ENCODE measurements around a stretch of chr19.

DNA sequence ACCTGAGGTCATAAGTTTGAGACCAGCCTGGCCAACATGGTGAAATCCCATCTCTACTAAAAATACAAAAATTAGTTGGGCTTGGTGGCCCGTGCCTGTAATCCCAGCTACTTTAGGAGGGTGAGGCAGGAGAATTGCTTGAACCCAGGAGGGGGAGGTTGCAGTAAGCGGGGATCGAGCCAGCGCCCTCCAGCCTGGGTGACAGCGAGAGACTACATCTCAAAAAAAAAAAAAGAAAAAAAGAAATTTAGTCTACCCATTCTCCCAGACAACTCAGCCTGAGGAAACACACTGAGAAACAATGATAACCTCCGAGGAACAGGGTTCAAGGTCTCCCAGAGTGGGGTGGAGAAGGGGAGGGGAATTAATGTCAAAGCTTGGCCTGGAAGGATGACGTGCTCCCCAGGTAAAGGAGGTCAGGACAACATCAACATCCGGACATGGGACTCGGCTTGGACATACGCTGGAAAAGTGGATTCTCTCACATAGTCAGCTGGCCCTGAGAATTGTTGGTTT lies 1.4 kb upstream of the VASP start:
- PRO-cap = no peak

DNA sequence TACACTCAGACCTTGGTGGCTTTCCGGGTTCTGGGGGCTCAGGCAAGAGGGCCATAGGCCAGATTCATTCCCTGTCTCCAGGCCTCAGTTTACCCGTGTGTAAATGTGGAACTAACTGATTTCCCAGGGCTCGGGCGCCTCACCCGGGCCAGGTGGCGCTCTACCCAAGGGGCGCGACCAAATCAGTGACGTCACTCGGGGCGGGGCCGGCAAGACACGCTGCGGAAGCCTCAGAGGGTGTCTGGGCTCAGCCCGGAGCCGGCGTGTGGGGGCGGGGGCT lies 953 bp upstream of the VASP start:
- PRO-cap = bidirectional peak, plus-strand start at position 233 of the sequence, minus-strand start at position 141 of the sequence

- PRO-cap = no peak
Measured at GRCh38 chr19:45521116-45521589, 13.9 kb downstream of the VASP start.

GRCh38 chr19:45522342-45523099 lies 15.2 kb downstream of the VASP start:
- PRO-cap = no peak

- PRO-cap = no peak
Measured at GRCh38 chr19:45597795-45598173, 4.2 kb downstream of the GPR4 start.

DNA sequence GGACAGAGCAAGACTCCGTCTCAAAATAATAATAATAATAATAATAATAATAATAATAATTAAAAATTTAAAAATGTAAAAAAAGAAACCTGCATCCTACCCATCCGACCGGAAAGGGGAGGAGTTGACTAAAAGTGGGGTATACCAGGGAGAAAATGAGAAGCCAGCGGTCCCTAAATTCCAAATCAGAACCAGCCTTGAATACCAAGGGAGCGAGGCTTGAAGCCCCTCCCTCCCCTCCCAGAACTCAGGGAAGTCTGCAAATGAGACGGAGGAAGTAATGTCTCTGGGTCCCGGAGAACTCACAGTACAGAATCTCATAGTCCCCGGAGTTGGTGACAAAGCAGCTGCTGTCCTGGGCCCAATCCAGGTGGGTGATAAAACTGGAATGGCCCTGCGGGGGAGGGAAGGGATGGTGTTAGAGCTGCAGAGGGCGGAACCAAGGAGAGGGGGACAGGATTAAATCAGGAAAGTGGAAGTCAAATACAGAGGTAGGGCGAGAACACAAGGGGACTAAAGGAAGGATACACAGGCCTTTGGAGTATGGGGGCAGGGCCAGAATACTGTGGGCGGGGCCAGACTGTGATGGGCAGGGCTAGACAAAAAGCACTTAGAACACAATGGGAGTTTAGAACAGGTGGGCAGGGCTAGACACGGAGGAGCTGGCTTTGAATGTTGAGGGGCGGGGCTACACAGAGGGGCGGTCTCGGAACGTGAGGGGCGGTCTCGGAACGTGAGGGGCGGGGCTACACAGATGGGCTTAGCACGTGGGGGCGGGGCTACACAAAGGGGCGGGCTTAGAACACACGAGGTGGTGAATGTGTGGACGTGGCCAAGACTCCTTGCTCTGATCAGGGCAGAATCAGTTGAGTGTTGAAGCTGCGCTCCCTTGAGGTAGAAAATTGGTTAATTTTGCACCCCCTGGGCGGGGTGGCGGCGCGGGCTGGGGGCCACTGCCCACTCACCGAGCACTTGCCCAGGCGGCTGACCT lies 13.8 kb upstream of the GPR4 start:
- PRO-cap = bidirectional peak, plus-strand start at position 814 of the sequence, minus-strand start at position 515 of the sequence

DNA sequence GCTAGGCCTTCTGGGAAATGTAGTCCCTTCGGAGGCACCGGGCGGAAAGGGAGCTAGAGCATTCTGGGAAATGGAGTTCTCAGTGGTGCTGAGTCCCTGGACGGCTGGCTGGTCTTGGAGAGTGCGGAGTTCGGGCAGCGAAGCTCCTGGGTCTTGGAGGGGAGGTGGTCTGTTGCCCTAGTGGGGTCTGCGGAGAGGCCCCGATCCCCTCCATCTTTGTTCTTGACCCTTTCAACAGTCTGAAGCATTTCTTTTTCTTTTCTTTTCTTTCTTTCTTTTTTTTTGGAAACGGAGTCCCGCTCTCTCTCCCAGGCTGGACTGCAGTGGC lies 321 bp upstream of the SYMPK start:
- PRO-cap = bidirectional peak, plus-strand start at position 82 of the sequence, minus-strand start outside the sequence

GRCh38 chr19:45876077-45877226 lies 9.5 kb downstream of the IRF2BP1 start:
- PRO-cap = no peak

GRCh38 chr19:46068316-46069174 lies 27.7 kb upstream of the IGFL4 start:
- PRO-cap = no peak

DNA sequence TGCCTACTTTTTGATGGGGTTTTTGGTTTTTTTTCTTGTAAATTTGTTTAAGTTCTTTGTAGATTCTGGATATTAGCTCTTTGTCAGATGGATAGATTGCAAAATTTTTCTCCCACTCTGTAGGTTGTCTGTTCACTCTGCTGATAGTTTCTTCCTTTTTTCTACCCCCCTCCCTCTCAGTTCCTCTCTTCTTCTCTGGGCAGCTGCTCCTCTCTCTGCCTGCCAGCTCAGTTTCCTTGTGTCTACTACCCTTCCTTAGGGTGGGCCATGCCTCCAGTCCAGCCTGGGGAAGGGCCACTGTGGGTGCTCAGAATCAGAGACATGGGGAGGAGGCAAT lies 37.0 kb downstream of the IGFL2 start:
- PRO-cap = no peak

DNA sequence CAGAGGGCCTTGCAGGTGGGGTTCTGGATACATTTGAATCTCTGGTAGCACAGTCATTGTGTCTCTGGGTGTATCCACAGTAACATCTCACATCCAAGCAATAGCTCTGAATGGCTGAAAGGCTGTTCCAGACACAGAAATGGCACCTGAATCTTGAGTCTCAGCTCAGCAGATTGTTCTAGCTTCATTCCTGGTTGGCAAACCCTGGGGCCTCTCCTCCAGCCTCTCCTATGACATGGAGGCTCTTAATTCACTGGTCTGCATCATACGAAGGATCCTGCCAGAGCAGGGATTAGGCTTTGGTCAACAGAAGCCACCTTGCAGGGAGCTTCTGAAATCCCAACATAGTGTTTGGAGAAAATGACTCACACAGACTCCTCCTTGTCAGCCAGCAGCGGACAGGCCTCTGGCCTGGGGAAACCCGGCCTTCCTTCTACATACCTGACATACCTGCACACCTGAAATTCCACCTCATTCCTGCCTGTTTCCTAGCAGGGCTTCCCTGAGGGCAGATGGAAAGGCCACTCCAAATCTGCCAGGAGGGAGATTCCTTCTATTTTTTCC lies 18.5 kb upstream of the IGFL1 start:
- PRO-cap = no peak

GRCh38 chr19:46298682-46299555 lies 2.1 kb downstream of the HIF3A start:
- PRO-cap = bidirectional peak, plus-strand start at chr19:46299412, minus-strand start at chr19:46298974

GRCh38 chr19:46403618-46404460 lies 9.5 kb downstream of the CCDC8 start:
- PRO-cap = bidirectional peak, plus-strand start at chr19:46404322, minus-strand start at chr19:46404238

DNA sequence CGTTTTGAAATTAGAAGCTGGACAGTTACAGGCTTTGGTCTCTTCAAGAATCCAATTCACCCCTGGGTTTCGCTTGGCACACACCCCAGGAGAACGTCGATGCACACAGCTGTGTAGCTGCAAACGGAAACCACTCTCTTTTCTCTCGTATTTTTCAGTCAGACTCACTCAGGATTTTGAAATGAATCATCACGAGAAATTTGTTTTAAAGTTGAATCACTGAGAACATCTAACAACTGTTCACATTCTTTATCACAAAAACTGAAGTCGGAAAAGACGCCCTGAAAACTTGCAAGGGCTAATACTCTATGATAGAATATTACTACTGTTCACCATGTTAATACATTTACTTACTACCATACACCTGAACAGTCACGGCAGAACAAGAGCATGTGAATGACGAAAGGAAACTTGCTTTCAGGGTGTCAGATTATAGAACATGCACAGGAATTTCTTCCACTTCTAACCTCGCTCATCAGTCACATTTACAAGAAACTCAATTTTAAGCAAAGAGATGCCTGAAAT lies 4.7 kb downstream of the PNMA8A start:
- PRO-cap = no peak

- PRO-cap = no peak
Measured at GRCh38 chr19:46487781-46488336, 7.8 kb downstream of the PNMA8B start.

GRCh38 chr19:46493184-46494532 lies 2.0 kb downstream of the PNMA8B start:
- PRO-cap = no peak

- PRO-cap = no peak
Measured at GRCh38 chr19:46610524-46611752, 9.8 kb downstream of the CALM3 start.

DNA sequence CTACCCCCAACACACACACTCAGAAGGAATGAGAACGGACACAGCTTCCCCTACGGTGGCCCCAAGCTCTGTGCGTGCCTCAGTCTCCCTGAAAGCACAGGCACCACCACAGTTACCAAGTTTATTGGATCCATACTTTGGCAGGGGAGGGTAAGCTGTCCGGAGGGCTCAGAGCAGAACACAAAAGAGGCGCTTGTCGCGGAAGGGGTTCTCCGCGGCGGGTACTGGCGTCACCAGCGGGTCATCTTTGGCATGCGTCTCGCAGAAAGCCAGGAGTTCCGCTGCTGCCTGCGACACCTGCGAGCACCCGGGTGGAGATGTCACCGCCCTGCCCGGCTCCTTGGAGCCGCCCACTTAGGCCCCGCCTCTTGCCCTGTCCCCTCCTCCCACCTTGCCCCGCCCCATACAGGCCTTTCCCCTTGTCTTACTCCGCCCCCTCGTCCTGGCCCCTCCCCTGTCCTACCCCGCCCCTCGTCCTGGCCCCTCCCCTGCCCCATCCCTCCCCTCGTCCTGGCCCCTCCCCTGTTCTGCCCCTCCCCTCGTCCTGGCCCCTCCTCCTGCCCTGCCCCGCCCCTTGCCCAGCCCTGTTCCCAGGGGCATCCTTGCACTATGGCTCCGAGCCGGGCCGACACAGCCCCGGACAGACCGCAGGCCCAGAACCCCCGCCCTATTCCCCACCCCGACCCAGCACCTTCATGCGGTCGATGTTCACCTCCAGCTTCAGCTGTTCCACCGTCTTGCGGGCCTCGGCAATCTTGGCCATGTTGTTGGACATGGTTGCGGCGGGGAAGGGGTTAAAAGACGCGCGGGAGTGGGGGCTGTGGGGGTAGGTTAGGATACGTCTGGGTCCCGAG lies 1.9 kb downstream of the GNG8 start:
- PRO-cap = bidirectional peak, plus-strand start at position 585 of the sequence, minus-strand start at position 319 of the sequence

GRCh38 chr19:46704481-46705055 lies 12.3 kb downstream of the PRKD2 start:
- PRO-cap = no peak

DNA sequence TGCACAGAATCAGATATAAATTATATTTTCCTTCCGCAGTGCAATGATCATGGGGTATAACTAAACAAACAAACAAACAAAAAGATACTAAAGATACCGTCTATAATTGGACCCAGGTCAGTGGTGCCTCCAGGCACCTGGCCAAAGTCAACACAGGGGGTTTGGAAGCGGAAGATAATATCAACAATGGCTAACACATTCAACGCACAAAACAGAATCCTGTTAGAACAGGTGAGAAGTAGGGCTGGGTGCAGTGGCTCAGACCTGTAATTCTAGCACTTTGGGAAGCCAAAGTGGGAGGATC lies 17.5 kb downstream of the SLC1A5 start:
- PRO-cap = no peak